Aortic smooth muscle cell (primary cell): ENCODE measurements around the genes RETREG1 and H3Y1.

DNA sequence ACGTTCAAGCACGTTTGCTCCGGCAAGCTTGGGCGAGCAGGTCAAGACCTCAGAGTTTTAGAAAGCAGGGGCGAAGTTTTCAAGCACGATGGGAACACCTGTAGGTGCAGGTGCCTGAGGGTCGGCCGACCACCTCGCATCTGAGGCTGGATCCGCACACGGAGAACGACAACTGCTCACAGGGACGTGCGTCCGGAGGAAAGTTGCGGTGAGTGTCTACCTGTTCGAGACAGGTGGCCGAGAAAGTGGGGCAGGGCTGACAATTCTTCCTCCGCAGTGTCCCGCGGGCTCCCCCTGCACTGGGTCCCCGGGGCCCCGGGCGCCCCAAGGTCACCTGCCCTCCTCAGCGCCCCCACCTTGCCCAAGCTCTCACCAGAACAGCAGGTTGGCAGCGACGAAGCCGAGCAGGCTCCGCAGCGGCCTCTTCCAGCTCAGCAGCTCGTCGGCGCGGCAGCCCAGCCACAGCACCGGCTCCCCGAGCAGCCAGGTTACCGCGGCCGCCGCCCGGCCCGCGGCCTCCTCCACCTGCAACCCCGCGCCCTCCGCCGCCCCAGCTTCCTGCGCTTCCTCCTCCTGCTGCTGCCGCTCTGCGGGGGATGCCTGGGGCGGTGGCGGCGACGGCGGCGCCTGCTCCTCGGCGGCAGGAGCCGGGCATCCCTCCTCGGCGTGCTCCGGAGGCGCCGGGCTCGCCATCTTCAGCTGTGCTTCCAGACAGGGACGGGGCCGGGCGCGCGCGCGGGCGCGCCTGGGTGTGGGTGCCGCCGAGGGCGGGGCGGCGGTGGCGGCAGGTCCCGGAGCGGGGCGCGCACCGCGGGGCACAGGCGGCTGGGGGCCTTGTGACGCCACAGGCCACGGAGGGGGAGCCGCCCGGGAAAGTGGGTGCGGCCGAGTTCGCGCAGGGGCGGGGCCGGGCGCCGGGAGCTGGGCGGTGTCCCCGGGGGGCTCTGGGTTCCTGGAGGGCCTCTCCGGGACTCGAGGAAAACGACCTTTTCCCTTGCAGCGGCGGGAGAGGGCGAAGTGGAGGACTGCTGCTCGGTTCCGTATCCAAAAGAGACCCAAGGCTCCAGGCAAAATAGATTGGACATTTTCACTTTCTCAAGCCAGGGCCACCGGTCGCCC lies at the start of gene RETREG1:
Gene RETREG1, minus strand, starts transcription at position 719 of the 1,119 bp plus-strand sequence.
- RRBS, result 2% methylated on average over 47 of the region's 111 CpGs

DNA sequence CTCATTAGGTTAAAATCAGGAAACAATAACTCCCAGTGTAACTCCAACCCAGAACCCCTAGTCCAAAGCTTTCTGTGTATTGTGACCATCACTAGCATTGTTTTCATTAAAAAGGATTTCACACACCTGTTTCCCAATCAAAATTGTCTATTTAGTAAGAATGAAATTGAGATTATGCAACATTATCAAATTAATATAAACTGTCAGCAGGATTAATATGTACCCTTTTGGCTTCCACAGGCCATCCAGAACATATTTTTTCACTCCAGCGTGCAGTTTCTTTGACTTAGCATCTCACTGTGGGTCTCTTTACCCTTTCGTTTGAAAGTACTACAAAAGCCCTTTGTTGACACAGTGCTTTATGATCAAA lies 55.0 kb downstream of the MYO10 start:
- RRBS, result no CpG with 5 or more reads among the region's 2 CpGs

DNA sequence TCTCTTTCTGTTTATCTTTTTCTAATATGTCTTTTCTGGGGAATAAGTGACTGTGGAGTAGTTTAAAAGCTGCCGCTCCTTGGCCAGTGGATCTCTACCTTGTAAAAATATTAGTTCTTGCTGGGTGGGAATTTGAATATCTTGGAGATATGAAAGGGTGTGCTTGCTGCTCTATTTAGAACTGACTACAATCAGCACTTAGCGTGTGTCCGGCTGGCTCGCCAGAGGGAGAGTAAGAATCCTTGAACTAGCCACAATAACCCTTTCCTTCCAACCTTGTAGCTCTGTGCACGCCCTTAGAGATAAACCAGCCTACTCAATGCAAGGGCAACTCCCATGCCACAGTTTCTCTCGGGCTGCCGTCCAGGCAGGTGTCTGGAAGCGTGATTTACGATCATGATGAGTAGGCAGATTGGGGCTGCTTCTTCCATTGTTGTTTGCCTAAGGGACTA lies 133.8 kb upstream of the MYO10 start:
- RRBS, result no CpG with 5 or more reads among the region's 9 CpGs

DNA sequence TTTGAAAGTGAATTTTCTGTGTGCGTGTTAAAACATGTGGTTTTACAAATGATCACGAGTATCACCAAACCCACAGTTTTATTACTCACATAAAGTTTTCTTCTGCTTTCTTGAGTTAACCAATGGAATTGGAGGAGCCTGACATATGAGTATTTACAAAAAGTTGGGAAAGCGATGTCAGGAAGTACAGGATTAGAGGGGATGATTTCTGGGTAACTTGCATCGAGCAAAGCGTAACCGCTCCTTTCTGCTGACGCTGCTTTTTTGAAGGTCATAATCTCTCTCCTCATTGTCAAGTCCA lies 132.3 kb downstream of the H3Y2 start:
- RRBS, result no CpG with 5 or more reads among the region's 7 CpGs

GRCh38 chr5:17436261-17436656 lies 55.6 kb downstream of the H3Y2 start:
- RRBS, result no CpG with 5 or more reads among the region's 7 CpGs

GRCh38 chr5:17655669-17655988 lies at the start of gene H3Y1:
Gene H3Y1 (minus strand): TSS chr5:17655849.
- RRBS, result no CpG with 5 or more reads among the region's 5 CpGs

DNA sequence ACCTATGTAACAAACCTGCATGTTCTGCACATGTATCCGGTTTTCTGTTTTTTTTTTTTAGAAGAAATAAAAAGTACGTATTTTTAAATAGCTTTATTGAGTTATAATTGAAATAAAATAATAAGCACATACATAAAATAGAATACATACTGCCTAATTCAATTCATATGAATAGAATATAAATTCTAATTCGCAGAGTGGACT lies 469.7 kb upstream of the H3Y1 start:
- RRBS, result no CpG with 5 or more reads among the region's 3 CpGs

- RRBS, result no CpG with 5 or more reads among the region's 2 CpGs
Observed at GRCh38 chr5:18519278-18519487, 863.5 kb upstream of the H3Y1 start.

DNA sequence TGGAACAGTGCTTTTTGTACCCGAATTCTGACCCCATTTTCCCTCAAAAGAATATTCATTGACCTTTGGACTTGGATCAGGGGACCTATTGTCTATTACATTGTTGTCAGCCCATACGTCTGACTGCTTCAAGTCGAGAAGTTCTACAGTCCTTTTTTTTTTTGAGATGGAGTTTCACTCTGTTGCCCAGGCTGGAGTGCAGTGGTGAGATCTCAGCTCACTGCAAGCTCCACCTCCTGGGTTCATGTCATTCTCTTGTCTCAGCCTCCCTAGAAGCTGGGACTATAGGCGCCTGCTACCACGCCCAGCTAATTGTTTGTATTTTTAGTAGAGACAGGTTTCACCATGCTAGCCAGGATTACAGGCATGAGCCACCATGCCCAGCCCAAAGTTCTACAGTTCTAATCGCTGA lies 1089.2 kb upstream of the H3Y1 start:
- RRBS, result no CpG with 5 or more reads among the region's 6 CpGs

DNA sequence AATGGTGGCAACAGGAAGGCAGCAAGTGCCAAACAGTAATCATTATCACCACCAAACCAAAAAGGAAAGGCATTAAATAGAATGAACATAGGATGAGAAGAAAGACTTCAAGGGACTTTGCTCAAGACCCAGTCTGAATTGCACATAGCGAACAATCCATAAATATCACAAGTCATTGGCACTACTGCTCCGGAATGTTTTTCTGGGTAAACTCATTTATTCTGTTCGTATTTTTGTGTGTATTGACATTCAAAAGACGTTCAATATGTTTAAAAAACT lies 481.0 kb upstream of the CDH18 start:
- RRBS, result no CpG with 5 or more reads among the region's 4 CpGs

GRCh38 chr5:22852692-22853144 lies 426 bp downstream of the CDH12 start:
- RRBS, result no CpG with 5 or more reads among the region's 15 CpGs

- RRBS, result 19% methylated on average over 3 of the region's 33 CpGs
Observed at GRCh38 chr5:27743234-27743759, 704.9 kb upstream of the CDH9 start.

GRCh38 chr5:29143127-29143797 lies 2050.2 kb upstream of the CDH6 start:
- RRBS, result no CpG with 5 or more reads among the region's 5 CpGs

GRCh38 chr5:29382590-29383051 lies 1810.9 kb upstream of the CDH6 start:
- RRBS, result no CpG with 5 or more reads among the region's 3 CpGs

- RRBS, result no CpG with 5 or more reads among the region's 1 CpG
Observed at GRCh38 chr5:31192385-31192698, 1.1 kb upstream of the CDH6 start.

DNA sequence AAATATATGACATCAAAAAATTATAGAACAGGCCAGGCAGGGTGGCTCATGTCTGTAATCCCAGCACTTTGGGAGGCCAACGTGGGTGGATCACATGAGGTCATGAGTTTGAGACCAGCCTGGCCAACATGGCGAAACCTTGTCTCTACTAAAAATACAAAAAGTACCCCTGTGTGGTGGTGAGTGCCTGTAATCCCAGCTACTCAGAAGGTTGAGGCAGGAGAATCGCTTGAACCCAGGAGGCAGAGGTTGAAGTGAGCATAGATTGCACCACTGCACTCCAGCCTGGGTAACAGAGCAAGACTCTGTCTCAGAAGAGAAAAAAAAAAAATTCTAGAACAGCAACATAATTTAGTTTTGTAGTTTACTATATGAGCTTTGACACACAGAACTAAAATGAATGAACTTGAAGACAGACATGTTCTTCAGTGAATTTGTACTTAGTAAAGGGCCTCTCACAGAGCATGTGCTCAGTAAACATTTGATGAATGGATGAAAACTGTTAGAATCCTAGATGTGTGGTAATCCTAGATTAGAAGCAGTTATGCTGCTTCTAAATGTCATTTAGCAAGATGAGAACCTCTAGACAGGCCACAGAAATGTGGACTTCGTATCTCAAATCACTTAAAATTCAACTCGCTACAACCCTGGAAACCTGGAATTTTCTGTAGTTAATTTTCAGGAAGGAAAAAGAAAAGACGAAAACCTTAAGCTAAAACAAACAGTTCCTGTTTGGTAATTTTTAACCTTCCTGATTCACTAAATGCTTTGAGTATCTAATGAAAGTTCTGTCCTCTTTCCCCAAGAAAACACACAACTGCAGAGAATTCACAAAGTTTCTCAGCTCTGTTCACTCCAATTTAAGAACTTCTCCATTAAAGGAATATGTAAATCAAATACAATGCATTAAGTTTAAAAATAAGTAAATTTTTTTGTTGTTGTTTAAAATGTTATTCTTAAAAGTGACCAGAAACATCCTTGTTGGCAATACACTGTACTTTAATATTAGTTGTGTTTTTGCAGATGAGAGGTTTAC lies 8.5 kb downstream of the GOLPH3 start:
- RRBS, result no CpG with 5 or more reads among the region's 6 CpGs

DNA sequence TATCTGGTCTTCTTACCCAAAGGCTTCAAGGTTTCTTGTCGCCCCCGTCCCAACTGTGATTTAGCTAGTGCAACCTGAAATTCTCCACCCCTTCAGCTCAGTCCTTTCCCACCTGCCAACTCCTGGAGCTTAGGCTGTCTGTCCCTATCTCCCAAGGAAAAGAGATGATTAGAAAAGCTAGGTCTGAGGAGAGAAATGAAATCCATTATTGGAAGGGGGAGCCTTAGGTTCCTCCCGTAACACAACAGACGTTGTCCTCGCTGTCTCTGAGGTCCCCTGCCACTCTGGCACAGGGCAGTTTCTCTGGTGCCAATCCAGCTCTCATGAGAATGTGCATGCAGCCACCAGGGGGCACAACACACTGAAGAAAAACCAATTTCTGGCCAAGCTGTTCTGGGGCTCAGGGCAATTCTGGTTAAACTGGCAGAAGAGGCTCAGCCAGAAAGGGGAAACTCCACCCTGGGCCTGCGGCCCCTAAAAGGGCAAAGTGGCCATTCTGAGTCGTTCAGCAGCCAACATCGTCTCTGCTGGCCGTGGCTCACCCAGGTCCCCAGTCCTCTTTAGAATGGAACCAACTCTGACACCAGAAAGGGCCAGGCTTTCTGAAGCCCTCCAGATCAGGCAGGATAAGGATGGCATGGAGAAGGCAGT lies 58.3 kb upstream of the GOLPH3 start:
- RRBS, result no CpG with 5 or more reads among the region's 9 CpGs

DNA sequence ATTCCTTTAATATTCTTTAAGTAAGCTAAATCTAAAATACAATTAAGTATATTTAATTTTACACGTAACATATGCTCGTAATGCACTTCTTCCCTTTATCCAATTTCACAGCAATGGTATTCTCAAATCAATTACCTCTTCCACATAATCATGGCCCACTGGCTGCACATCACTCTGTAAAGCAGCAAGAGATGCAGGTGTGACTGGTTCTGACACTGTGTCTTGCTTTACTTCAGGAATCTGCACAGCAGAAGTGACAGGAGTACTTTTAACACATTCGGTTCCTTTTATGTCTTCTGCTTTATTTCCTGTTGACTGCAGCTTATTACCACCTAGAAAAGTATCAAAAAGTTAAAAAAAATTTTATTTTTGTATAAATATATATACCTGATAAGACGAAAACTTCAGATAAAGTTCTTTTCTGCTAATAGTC lies 44.7 kb downstream of the ZFR start:
- RRBS, result no CpG with 5 or more reads among the region's 4 CpGs

DNA sequence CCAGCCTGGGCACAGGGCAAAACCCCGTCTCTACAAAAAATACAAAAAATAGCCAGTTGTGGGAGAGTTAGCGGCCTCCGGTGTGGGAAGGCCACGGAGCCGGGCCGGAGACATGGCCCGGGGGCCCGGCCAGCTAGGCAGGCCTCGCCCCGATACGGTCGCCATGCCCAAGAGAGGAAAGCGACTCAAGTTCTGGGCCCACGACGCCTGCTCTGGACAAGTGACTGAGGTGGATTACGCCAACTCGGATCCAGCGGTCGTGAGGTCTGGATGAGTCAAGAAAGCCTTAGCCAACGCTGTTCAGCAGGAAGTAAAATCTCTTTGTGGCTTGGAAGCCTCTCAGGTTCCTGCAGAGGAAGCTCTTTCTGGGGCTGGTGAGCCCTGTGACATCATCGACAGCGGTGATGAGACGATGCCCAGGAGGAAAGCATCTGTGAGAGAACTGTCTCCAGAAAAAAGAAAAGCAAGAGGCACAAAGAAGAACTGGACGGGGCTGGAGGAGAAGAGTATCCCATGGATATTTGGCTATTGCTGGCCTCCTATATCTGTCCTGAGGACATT lies 62.6 kb upstream of the SUB1 start:
- RRBS, result no CpG with 5 or more reads among the region's 24 CpGs

DNA sequence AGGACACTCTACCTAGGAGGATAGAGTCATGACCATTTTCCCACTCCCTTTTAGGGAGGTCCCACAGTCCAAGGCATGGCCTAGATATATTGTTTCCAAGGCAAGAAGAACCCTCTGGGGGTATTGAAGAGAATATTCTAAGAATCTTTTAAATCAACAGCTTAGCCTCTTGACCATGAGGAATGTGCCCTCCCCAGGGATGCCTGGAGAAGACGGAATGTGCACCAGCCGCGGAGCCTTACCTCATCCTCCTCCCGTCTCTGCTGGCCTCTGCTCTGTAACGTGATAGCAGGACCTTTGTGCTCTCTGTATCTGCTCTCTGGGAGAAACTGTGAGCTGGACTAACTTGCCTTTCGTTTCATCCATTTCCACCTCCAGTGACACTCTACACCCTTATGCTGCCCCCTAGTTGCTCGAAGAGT lies 141.3 kb downstream of the NPR3 start:
- RRBS, result no CpG with 5 or more reads among the region's 7 CpGs